Mammary epithelial cell (primary cell): ENCODE measurements around a stretch of chr4.

- CAGE, long polyA plus RNA: no peak
- RRBS: no CpG with 5 or more reads among the region's 1 CpG
Measured at GRCh38 chr4:98811149-98811625, 117.7 kb downstream of the EIF4E start.

DNA sequence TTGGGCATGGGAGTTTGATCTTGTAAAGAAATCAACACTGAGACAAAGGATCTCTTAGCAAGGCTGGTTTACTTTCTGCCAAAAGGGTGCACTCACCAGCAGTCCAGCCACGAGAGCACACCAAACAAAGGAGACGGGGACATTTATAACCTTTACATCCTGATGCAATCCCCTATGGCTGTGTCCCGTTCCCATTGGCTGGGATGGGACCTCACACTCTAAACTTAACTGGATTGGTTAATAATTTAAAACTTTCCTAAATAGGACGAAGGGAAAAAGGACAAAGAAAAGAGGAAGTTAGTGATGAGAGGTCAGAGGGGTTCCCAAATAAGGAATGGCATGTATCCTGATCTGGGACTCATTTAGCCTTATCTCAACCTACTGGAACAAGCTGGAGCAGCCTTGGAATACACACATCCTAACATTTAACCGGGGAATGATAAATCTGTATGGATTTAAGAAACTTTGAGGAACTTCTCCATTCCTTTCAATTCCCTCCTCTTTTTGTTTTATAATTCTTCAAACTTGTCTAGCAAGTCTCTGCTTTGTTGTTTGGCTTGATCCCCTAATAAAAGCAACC is 18.0 kb downstream of the METAP1 start:
- CAGE, long polyA plus RNA: no peak
- RRBS: no CpG with 5 or more reads among the region's 5 CpGs

DNA sequence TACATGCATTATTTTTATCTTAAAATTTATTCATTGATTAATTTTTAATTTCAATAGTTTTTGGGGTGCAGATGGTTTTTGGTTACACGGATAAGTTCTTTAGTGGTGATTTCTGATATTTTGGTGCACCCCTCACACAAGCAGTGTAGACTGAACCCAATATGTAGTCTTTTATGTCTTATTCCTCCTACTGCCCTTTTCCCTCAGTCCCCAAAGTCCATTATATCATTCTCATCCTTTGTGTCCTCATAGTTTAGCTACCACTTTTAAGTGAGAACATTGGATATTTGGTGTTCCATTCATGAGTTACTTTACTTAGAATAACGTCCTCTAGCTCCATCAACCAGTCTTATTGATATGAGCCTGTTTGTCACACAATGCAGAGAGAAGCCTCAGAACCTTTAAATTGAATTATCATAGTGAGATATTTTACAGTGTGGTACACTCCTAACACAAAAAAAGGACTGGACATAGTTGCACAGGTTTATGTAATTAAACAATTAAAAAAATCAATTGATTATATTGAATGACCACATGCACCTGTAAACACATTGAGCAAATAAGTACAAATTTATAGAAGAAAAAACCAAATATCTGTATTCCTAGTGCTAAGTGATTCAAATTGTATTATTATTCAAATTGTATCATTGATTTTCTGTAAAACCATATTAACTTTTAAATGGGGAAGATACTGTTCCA is 1.0 kb downstream of the ADH1B start:
- CAGE, long polyA plus RNA: no peak
- RRBS: no CpG with 5 or more reads among the region's 2 CpGs

- CAGE, long polyA plus RNA: no peak
- RRBS: no CpG with 5 or more reads among the region's 6 CpGs
Measured at GRCh38 chr4:99572494-99573263, 1.9 kb upstream of the MTTP start.

GRCh38 chr4:99574002-99574411 is 617 bp upstream of the MTTP start:
- CAGE, long polyA plus RNA: no peak

- CAGE, long polyA plus RNA: no peak
- RRBS: no CpG with 5 or more reads among the region's 1 CpG
Measured at GRCh38 chr4:99648263-99648779, 9.3 kb downstream of the C4orf54 start.

GRCh38 chr4:99946911-99947638 is 657 bp upstream of the DNAJB14 start:
- CAGE, long polyA plus RNA: no peak
- RRBS: 1% methylated on average over 9 of the region's 30 CpGs

- CAGE, long polyA plus RNA: no peak
- RRBS: no CpG with 5 or more reads among the region's 7 CpGs
Measured at GRCh38 chr4:100095936-100096318, 94.3 kb downstream of the DDIT4L start.

- CAGE, long polyA plus RNA: no peak
- RRBS: 2% methylated on average over 15 of the region's 39 CpGs
Measured at GRCh38 chr4:100189647-100190367, 461 bp downstream of the DDIT4L start.

GRCh38 chr4:100436678-100437058 is 81.2 kb downstream of the EMCN start:
- CAGE, long polyA plus RNA: no peak
- RRBS: no CpG with 5 or more reads among the region's 6 CpGs

GRCh38 chr4:101037718-101038394 is 309.5 kb downstream of the PPP3CA start:
- CAGE, long polyA plus RNA: no peak
- RRBS: no CpG with 5 or more reads among the region's 2 CpGs

DNA sequence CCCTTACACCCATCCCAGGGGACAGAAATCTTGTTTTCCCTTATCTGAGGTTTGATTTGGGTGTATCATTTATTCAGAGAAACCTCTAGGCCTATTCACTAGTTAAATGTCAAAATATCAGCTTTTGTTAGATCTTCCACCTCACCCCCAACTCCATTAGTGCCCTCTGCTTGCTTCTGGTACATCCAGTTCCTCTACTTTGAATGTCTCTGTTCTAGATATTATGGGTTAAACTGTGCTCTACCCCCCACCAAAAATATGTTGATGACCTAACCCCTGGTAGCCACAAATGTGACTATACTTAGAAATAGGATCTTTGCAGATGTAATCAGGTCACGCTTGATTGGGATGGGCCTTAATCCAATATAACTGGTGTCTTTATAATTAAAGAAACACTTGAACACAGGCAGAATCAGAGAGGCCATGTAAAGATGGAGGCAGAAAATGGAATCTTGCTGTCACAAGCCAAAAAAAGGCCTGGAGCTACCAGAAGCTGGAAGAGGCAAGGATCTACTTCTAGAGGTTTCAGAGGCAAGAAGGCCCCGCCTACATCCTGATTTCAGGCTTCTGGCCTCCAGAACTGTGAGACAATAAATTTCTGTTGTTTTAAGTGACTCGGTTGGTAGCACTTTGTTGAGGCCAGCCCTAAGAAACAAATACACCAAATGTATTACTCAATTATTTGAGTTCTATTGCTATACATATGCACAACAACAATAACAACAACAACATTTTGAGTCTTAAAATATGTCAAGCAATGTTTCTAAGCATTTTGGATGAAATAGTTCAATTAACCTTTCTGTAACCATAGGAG is 220.1 kb downstream of the PPP3CA start:
- CAGE, long polyA plus RNA: no peak
- RRBS: no CpG with 5 or more reads among the region's 3 CpGs

- CAGE, long polyA plus RNA: no peak
- RRBS: no CpG with 5 or more reads among the region's 4 CpGs
Measured at GRCh38 chr4:101143520-101144514, 203.5 kb downstream of the PPP3CA start.

- CAGE, long polyA plus RNA: no peak
- RRBS: no CpG with 5 or more reads among the region's 4 CpGs
Measured at GRCh38 chr4:101348886-101349385, 1.6 kb upstream of the PPP3CA start.

DNA sequence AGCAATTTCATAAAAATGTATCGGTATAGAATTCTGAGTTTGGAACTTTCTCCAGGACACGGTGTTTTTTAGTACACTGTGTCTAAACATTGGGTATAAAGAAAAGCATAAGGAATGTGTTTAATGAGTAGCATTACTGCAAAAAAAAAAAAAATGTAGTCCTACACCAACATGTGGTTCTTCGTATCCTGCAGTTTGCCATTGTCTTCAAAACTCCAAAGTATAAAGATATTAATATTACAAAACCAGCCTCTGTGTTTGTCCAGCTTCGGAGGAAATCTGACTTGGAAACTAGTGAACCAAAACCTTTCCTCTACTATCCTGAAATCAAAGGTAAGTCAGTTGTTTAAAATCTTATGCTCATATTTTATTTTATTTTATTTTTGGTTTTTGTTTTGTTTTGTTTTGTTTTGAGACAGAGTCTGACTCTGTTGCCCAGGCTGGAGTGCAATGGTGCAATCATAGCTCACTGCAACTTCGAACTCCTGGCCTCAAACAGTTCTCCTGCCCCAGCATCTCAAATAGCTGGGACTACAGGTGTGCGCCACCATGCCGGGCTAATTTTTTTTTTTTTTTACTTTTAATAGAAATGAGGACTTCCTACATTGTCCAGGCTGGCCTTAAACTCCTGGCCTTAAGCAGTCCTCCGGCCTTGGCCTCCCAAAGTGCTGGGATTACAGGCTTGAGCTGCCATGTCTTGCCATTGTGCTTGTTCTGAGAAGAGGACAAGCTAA is 83.5 kb downstream of the NFKB1 start:
- CAGE, long polyA plus RNA: no peak
- RRBS: no CpG with 5 or more reads among the region's 8 CpGs

DNA sequence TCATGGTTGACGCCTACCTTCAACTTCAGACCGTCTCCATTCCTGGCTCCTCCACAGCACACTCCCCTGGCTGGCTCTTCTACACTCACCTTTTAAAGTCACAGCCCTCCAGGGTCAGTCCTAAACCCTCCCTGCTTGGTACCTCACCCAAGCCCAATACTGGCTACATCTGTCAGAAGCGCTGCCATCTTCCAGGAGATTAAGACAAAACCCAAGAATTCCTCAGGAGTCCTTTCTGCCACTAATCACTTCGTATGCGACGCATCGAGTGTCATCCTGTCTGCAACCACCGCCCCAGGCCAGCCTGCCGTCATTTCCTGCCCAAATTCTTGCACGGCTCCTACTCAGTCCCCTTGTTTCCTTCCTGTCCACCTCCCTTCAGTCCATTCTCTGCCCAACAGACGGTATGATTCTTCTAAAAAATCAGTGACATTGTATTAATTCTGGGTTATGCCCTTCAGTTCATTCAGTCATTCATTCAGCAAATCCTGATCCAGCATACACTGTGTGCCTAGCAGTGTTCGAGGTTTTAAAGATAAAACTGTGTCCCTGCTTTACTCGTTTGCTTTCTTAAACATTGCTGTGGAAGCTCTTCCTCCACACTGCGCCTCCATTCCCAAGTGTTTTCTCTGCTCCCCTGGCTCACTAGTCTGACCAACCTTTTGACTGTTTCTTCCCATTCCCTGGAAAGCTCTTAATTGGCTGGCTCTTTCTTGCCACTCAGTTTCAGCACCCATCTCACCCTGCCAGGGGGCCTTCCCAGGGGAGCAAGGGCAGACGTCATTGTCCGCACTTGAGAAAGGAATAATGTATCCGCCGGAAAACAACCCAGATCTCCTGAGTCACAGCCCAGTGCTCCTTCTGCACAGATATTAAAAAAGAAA is 113.8 kb downstream of the NFKB1 start:
- CAGE, long polyA plus RNA: no peak
- RRBS: no CpG with 5 or more reads among the region's 18 CpGs

- CAGE, long polyA plus RNA: no peak
- RRBS: no CpG with 5 or more reads among the region's 3 CpGs
Measured at GRCh38 chr4:102630494-102630861, 129.3 kb downstream of the NFKB1 start.

DNA sequence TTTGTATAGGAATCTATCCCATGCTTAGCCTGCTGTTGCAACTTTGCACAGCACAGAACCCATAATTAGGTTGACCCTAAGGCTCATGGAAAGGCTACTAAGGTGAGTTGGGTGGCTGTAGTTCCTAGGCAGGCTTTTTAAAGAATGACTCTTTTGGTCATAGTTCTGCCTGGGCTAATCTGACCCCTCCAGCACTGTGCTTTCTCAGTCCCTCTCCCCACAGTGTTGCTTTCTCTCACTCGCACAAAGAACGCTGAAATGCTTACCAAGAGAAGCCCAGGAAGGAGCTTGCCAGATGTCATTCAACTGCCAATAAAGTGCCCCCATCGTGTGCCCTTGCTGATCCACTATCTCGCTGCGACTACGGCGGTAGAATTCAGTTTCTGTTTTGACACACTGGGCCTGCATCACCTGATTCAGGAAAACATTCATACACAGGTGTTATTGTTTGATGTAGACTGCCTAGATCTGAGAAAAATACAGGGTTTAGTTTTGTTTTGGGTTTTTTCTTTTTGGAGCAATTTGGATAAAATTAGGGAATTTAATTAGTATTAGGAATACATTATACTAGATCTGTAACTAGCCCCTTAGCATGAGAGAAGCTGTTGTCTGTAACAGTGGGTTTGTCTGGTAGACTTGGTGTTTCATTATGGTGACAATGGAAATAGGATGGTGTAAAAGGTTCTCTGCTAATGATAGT is 121.2 kb downstream of the MANBA start:
- CAGE, long polyA plus RNA: no peak
- RRBS: no CpG with 5 or more reads among the region's 7 CpGs

- CAGE, long polyA plus RNA: no peak
- RRBS: no CpG with 5 or more reads among the region's 1 CpG
Measured at GRCh38 chr4:102801484-102801955, 25.8 kb downstream of the UBE2D3 start.

GRCh38 chr4:102806247-102807251 is 20.8 kb downstream of the UBE2D3 start:
- CAGE, long polyA plus RNA: no peak
- RRBS: no CpG with 5 or more reads among the region's 7 CpGs